Jejunum (tissue), 1 donor: ENCODE measurements around a stretch of chr15.

GRCh38 chr15:59283508-59284429, 77.1 kb downstream of the LDHAL6B start:
- PRO-cap = no peak

DNA sequence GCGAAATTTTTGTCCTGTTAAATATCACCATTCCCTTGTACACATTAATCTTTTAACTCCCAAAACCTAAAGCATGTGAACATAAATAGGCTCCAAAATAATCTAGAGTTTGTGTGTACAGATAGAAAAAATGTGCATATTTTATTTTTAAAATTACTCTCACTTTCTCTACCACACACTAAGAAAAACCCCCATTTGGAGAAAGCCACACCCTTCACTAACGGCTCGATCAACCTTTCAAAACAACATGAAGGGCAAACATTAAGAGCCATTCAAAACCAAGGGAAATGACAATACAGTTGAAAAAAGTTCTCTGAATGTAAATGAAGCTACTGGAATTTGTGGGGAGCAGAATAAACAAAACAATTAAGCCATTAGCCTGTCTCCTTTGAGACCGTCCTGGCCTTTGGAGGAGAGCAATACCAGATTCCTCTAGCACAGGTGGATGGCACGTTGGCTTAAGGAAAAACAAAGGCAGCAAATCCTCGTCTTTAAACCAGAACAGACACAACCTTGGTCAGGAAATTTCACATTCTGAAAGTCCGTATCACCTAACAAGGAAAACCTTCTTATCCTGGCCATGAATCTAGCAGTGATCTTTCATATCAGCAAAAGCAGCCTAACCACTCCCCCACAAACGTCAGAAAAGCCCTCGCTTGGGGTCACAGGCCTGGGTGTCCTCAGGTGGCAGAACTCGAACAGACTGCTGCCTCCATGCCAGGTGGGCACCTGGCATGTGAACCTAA, 18.7 kb downstream of the MYO1E start:
- PRO-cap = no peak

DNA sequence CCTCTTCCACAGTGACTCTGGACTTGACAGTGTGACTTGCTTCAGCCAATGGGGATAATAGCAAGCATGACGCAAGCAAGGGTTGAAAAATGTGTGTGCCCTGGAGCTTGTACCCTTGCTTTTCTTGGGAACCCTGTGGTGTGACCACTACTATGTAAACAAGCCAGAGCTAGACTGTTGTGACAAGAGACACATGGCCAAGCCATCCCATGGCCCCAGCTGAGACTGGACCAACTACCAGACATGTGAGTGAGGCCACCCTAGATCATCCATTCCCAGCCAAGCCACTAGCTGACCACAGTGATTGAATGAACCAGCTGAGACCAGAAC, 11.8 kb downstream of the MYO1E start:
- PRO-cap = no peak

GRCh38 chr15:59365057-59365477, 7.6 kb downstream of the MYO1E start:
- PRO-cap = no peak

DNA sequence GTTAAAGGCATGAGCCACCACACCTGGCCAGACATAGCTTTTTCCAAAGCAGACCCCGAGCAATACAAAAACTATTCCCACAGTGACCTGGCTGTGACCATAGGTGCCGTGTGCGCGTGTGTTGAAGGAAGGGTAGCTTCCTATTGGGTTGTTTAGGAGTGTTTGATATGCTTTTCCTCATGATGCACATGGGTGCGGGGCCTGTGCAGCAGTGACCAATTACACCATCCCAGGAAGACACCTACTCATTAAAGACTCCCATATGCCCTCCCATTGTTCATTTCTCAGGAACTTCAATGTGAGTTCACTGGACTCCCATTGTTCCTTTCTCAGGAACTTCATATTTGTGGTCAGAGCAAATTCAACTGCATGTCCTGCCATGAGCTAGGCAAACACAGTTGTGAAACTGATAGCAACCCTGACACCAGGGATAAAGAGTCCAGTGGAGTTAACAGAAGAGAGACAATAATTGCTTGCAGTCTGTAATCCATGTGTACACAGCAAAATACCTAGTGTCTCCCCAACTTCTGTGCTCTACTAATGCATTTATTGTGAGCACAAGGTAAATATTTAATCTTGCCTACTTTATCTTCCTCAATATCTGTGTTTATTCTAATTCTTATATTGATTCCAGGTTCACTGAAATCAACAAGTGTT, 57.6 kb upstream of the GCNT3 start:
- PRO-cap = no peak

- PRO-cap = no peak
Measured at GRCh38 chr15:59591138-59591872, 20.3 kb upstream of the GCNT3 start.

- PRO-cap = no peak
Measured at GRCh38 chr15:59768820-59769065, 79.6 kb upstream of the BNIP2 start.

DNA sequence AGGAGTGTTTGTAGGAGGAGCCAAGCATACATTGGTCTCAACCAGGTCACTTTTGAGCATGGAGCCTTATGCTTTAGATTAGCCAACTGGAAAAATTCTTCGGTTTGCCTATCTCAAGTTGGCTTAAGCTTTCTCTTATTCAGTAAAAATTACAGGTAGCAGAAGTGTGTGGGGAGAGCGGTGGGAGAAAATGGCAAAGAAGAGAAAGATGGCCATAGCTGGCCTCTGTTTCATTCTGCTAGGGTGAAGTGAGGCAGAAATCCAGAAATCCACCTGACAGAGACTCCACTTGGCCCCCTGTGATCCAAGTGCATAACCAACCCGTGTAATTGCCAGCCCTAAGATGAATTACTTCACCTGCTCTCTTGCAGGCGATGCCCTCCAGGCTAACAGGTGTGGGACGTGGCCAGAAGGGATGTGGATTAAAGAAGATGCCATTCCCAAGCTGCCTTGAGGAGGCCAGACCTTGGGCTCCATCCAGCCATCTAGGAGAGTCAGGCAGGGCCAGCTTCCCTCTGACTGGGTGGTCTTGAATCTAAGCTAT, 154.4 kb upstream of the BNIP2 start:
- PRO-cap = no peak

DNA sequence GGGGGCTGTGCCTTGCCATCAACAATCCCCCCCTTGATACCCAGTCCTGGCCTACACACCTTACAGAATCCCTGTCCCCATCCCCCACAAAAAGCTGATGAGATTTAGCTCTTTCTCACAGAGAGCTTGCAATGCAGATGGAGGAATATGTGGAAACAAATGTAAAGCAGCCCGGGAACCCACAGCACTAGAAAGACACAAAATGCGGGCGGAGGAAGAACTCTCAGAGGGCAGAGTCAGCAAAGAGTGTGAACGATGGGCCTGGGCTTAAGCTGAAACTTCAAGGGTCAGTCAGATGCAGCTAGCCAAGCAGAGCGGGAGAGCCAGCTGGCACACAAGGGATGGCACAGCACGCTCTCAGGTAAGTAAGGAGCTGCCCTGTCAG, 43.1 kb downstream of the ANXA2 start:
- PRO-cap = no peak

DNA sequence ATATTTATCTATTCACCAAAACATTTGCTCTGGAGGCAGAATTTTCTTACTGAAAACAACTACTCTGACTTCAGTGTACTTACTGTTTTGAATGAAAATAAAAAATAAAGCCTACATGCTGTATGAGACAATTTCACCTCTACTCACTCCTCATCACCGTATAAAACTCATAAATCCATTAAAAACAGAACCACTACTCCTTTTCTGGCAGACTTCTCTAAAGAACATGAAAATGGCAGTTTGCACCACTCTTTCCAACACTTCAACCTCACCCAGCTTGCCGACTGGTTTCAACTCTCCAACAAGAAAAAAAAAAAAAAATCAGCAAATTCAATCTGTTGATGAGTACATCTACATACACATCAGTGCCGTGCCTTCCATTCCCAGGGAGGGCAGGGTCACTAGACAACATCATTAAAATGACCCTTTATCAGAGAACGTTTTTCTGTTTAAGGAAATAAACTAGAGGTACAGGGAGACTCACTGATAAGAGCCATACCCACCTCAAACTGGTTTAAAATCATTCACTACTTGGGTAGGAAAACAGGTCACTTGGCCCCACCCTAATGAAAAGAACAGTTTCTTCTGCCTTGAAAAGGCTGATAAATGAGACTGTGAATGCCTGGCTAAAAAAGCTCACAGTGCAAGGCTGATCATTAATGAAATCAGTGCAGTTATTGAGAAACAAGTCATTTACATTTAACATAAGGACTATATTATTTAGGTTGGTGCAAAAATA, 6.0 kb downstream of the ANXA2 start:
- PRO-cap = no peak

GRCh38 chr15:60478495-60478787, 501 bp downstream of the ICE2 start:
- PRO-cap = no peak

- PRO-cap = no peak
Measured at GRCh38 chr15:60507994-60508268, 29.0 kb upstream of the ICE2 start.

DNA sequence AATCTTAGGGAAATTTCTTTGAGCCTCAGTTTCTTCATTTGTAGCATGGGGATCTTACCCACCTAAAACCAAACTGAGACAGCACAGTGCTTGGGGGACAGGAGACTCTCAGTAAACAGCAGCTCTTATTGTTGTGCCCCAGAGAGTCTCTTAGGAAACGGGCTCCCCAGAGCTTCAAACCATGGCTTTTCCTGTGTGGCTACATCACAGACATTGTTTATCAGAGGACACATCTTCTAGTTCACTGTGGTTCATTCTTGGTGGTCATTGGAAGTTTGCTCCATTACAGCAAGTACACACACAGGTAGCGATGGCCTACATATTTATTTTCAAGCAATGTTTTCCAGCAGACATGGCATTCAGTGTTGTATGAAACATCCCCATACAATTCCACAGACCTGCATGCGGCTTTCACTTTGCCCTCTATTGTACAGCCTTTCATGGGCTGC, 84.6 kb upstream of the ICE2 start:
- PRO-cap = no peak

DNA sequence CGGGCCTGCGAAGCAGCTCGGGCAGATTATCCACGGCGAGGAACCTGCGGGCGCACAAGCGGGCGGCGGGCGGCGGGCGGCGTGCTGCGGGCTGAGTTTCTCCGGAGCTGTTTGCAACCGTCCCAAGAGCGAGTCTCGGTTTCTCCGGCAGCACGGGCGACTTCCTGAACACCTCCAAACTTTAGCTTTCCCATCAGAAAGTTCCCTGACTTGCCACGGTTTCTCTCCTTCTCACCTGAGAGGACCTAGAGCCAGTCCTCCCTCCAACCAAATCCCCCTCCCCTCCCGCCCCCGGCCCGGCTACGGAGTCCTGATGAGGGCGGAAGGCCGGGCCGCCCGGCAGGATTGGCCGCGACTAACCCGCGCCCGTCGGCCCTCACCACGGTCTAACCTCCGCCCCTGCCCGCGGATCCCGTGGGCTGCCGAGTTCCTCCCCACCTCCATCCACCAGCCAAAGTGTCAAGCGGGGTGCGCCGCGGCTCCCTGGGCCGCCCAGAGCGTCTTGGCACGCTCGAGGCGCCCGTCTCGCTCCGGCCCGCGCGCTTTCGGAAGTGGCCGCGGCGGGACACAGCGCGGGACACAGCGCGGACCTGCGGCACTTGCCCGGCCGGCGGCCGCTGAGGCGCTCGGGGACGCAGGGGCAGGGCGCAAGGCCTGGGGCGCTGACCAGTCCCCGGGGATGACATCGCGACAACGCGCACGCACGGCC, 112.4 kb upstream of the ICE2 start:
- PRO-cap = bidirectional peak, plus-strand start at position 57 of the sequence, minus-strand start outside the sequence; bidirectional peak, plus-strand start at position 669 of the sequence, minus-strand start at position 553 of the sequence

DNA sequence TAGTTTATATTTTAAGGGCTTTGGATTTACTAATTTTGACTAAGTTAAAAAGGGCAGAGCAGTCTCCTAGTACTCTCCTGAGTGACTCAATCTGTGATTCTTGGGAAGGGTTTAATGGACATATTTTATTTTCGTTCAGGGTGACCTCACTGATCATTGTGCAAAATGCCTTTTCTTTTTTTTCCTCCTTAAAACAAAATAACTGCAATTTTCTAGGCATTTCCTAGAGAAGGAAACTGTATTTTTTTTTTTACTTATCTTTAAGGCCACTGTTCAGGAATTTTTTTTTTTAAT, 133.7 kb upstream of the ICE2 start:
- PRO-cap = no peak

DNA sequence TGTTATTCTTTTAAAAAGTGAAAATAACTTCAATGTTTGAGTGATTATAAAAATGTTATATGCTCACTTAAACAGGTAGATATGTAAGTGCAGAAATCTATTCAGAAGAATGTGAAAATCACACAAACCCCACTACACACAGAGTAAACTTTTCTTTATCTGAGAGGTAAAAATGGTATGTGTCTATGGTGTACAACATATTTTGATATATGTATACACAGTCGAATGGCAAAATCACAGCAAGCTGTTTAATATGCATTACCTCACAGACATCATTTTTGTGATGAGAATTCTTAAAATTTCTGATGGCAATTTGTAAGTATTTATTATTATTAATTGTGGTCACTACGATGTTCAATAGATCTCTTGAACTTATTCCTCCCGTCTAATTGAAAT, 263.3 kb upstream of the ICE2 start:
- PRO-cap = no peak

GRCh38 chr15:60763382-60763850, 284.5 kb upstream of the ICE2 start:
- PRO-cap = no peak

DNA sequence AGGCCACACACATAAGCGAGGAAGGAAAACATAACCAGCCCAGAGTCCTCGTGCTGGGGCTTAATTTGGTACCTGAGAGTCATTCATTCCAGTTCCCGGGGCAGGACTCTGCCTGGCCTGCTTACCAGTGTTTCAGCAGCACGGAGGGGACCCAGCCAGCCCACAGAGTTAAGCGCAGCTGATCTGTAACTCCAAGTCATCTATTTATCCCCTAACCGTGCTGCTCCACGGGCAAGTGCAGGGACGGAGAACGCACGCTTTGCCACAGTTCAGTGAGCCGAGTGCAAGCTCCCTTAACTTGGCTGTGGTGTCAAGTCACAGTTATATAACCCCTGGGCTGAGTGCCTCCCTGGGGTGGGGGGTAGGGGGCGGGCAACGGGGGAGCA, 302.4 kb upstream of the ICE2 start:
- PRO-cap = no peak

DNA sequence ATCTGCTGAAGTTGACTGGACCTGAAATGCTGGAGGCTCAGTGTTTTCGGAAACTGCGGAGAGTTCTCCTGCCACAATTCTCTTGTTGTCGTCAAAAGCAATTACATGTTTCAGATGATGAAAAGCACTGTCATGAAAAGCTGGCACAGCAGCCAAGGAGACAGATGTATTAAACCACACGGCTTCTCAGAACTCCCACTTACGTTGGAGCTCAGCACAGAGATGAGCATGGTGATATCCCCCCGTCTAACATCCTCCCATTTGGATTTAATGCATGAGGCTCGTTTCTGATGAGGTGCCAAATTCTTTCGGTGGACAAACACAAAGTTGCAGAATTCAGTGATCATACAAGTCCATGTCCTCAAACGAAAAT, 180.0 kb downstream of the RORA start:
- PRO-cap = no peak

DNA sequence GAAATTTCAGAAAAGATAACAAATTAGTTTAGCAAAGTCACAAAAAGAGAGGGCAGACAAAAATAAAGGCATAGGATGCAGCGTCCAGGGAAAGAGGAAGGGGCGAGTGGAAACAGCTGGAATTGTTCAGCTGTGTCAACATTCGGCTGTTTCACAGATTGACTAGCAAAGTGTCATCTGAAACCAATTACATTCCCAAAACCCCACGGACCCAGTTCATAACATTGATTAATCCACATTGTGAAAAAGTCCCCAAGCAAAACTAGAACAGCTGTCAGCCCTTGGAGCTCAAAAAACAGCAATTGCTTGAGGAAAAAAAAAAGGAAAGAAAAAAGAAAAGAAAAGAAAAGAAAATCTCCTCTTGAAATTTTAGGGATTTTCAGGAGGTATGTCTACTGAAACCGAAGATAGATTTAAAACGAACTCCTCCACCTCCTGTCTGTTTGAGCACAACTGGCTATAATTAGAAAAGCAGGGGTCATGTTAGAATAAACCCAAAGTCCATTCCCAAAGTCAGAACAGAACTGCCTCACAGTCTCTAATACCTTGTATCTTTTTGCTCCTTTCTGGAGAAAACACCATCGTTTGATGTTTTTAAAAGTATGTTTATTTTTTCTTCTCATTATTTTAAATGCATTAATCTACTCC, 159.6 kb downstream of the RORA start:
- PRO-cap = no peak